Colic lymph node (tissue), 1 donor: Measurements from ENCODE around the genes ACER3 and OMP.

DNA sequence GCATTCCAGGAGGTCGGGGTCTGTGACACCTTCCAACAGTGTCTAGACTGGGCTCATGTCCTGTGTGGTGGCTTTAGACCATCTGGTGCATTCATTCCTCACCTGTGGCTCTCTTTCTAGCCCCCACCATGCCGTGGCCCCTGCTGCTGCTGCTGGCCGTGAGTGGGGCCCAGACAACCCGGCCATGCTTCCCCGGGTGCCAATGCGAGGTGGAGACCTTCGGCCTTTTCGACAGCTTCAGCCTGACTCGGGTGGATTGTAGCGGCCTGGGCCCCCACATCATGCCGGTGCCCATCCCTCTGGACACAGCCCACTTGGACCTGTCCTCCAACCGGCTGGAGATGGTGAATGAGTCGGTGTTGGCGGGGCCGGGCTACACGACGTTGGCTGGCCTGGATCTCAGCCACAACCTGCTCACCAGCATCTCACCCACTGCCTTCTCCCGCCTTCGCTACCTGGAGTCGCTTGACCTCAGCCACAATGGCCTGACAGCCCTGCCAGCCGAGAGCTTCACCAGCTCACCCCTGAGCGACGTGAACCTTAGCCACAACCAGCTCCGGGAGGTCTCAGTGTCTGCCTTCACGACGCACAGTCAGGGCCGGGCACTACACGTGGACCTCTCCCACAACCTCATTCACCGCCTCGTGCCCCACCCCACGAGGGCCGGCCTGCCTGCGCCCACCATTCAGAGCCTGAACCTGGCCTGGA is 12.5 kb downstream of the TSKU start:
- PRO-cap = no peak

DNA sequence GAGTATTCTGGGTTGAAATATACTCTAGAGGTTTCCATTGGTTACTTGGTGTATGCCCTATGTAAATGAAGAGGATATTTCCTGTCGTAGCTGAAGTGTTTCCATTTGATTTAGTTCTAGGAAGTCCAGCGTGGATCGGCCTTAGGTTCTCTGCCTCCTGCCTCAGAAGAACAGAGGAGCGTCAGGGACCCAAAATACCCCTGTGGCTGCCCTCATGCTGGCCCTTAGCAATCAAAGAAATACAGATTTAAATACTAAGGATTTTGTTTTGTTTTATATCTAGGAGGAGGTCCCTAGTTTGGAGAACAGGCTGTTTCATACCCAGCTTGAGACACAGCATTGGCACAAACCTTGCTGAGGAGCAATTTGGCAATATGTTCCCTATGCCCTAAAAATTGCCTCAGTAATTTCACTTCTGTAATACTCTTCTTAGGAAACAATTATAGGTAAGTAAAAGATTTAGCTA is 36.9 kb downstream of the TSKU start:
- PRO-cap = no peak

DNA sequence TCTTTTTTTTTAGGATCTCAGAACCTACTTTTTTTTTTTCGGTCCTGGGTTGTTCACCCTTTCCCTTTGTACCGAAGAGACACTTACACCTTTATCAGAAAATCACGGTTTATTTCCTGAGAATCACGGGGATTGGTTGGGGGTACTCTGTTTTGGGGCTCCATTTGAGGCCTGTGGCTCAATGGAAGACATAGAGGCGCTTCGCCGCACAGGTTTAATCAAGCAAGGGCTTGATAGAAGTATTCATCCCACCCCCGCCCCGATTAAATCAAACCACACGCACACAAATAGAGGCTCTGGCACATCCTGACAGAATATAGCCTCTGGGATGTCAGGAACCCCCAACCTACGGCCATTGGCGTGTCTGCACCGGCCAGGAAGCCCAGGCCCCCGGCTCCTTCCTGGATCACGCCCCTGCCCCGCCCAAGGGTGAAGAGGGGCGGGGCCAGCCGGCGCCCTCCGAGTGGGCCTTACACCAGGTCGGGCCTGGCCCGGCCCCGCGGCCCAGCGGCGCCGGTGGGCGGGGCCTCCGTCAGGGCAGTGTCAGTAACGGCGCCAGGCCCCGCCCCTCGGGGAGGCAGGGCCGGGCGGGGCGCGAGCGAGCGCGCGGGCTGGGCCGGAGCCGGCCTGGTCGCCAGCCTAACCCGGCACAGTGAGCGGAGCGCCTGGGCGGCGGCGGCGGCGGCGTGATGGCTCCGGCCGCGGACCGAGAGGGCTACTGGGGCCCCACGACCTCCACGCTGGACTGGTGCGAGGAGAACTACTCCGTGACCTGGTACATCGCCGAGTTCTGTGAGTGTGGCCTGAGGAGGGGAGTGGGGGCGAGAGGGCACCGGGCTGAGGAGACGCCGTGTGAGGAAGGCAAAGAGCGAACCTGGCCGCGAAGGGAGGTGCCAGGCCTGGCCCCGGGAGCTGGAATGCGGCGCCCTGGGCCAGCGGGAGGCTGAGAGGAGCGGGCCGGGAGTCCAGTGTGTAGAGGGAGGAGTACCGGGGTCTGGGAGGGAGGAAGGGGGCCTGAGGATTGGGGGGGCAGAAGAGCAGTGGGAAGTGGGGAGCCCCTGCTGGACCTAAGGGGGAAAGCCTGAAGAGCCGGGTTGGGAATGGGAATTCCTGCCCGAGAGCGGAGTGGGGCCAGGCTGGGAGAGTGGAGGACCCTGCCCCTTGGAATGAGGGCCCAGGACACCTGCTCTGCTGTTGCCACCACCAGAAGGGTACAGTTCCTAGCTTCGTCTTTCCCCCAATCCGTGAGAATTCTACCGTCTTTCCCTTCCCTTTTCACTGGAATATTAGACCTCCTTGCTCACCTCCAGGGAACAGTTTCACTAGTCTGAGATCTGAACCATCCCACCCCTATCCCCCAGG is at the start of gene ACER3:
ACER3 (plus strand) TSS at position 631 of the 1,362 bp plus-strand sequence.
- PRO-cap = bidirectional peak, plus-strand start at position 655 of the sequence, minus-strand start at position 400 of the sequence

DNA sequence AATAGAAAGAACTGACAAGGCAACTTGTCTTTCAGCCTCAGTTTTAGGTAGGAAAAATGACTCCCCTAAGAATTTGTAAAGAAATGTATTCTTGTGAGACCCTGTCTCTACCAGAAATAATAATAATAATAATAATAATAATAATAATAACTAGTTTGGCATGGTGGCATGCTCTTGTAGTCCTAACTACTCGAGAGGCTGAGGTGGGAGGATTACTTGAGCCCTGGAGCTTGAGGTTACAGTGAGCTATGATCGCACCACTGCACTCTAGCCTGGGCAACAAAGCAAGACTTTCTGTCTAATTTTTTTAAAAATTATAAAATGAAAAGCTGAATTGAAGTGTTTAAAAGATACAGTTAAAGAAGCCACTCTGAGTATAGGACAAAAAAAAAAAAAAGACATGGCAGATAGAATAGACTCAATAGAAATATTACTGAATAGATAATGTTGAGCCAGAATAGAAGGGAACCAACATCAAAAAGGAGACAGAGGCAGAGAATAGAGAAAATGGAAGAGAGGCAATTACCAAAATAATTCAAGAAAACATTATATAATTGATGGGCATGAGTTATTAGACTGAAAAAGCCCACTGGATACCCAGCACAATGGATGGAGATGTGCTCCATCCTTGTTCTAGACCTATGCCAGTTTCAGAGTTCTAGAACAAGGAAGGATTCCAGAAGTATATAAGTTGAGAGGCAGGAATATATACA is 24.0 kb upstream of the B3GNT6 start:
- PRO-cap = no peak

- PRO-cap = no peak
Observed at GRCh38 chr11:77049053-77049438, 14.8 kb downstream of the B3GNT6 start.

DNA sequence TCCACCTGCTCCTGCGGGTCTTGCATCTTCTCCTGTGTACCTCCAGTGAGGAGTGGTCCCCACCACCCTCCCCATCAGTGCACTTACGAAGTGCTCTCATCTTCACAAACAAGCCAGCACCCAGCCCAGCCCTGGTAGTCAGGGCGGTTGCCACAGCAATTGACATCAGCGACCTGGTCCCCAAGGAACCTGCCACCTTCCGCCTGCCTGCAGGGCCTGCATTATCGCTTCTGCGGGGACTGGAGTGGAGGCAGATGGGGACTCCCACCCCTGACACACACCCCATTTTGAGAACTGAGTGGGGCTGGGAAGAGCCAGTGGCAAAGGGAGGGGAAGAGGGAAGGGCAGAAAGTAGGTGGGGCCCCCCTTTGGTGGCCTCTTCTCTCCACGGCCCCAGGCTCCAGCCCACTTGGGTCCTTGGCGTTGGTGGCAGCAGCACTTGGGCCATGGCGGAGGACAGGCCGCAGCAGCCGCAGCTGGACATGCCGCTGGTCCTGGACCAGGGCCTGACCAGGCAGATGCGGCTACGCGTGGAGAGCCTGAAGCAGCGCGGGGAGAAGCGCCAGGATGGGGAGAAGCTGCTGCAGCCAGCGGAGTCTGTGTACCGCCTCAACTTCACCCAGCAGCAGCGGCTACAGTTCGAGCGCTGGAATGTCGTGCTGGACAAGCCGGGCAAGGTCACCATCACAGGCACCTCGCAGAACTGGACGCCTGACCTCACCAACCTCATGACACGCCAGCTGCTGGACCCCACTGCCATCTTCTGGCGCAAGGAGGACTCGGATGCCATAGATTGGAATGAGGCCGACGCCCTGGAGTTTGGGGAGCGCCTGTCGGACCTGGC is at the start of gene OMP:
OMP (plus strand) TSS at position 447 of the 844 bp plus-strand sequence.
- PRO-cap = no peak

GRCh38 chr11:77105304-77105805 is 2.7 kb downstream of the OMP start:
- PRO-cap = no peak

- PRO-cap = no peak
Observed at GRCh38 chr11:77137141-77137502, 9.1 kb downstream of the MYO7A start.

DNA sequence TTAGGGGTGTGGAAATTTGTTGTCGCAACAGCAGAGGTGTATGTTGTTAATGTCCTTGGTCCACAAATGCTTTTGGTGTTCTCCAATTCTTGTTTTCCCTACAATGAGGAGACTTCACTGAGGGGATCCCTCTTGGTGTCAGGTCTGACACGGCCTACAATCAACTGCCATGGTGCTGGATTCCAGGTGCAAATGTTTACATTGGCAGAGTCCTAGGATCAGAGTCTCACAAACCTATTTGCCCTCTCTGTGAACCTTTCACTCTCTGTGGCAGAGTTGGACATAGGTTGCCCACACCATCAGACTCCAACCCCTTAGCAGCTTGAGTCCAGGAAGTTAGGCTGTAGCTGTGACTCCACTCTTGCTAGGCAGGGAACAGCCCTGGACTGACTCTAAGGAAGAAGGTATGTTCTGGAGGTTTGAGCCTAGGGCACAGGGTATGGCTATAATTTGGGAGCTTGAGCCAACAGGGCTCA is 48.6 kb downstream of the GDPD4 start:
- PRO-cap = no peak

DNA sequence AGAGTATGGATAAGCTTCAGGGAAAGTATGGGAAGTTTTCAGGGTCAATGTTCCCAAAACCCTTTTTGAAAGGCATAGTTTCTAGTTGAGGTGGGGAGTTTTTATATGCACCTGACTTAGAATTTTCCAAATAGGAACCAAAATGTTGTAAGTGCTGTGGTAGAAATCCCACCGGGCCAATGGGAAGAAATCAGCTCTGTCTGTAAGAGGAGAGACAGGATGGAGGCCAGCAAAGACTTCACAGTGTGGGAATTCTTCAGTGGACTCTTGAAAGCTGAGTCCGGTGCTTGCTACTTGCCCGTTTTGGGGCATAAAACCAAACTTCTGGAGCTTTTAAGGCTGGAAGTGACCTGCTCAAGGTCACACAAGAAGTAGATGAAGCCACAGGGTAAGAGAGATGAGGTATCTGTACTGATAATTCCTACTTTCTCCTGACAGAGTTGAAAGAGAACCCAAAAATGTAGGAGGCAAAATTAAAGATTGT is 1.6 kb downstream of the PAK1 start:
- PRO-cap = no peak

- PRO-cap = no peak
Observed at GRCh38 chr11:77590335-77590701, 565 bp downstream of the AQP11 start.

GRCh38 chr11:77734799-77735461 is 85.6 kb downstream of the RSF1 start:
- PRO-cap = no peak

DNA sequence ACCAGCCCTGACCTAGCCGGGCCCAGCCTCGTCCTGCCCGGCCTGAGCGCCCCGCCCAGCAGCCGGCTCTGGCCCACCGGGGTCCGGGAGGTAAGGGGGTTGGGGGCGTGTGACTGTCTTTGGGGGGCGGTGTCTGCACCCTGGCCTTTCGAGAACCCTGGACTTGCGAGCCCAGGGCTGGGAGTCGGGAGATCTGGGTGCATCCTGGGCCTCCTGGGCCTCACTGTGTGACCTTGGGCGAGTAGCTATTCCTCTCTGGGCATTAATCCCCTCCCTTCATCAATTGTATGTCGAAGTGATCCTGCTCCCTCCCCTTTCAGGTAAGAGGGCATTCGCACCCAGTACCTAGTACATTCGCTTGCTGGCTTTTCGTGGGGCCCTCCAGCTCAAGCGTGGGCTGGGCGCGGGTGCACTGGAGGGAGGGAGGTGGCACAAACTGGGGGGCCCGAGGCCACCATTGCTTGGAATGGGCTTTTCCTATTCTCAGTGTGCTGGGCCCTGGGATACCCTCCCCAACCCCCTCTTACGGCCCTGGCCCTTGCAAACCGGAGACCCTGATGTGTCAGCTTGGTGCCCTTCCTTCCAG is 442 bp downstream of the USP35 start:
- PRO-cap = no peak

- PRO-cap = no peak
Observed at GRCh38 chr11:78229663-78230195, 41.0 kb downstream of the USP35 start.

- PRO-cap = no peak
Observed at GRCh38 chr11:78230428-78230870, 41.7 kb downstream of the USP35 start.

- PRO-cap = no peak
Observed at GRCh38 chr11:78318142-78319337, 99.1 kb downstream of the GAB2 start.

DNA sequence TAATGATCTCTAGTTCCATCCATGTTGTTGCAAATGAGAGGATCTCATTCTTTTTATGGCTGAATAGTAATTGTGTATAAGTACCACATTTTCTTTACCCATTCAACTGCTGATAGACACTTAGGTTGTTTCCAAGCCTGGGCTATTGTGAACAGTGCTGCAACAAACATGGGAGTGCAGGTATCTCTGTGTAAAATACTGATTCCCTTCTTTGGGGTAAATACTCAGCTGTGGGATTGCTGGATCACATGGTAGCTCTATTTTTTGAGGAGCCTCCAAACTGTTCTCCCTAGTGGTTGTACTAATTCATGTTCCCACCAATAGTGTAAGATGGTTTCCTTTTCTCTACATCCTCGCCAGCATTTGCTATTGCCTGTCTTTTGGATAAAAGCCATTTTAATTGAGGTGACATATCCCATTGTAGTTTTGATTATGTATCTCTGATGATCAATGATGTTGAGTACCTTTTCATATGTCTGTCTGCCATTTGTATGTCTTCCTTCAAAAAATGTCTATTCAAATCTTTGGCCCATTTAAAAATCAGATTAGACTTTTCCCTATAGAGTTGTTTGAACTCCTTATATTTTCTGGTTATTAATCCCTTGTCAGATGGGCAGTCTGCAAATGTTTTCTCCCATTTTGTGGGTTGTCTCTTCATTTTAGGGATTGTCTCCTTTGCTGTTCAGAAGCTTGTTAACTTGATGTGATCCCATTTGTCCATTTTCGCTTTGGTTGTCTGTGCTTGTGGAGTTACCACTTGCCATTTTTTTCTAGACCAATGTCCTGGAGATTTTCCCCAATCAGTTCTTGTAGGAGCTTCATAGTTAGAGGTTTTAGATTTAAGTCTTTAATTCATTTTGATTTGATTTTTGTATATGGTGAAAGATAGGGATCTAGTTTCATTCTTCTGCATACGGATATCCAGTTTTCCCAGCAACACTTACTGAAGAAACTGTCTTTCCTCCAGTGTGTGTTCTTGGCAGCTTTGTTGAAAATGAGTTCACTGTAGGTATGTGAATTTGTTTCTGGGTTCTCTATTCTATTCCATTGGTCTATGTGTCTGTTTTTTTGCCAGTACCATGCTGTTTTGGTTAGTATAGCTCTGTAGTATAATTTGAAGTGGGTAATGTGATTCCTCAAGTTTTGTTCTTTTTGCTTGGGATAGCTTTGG is 82.7 kb downstream of the GAB2 start:
- PRO-cap = no peak

DNA sequence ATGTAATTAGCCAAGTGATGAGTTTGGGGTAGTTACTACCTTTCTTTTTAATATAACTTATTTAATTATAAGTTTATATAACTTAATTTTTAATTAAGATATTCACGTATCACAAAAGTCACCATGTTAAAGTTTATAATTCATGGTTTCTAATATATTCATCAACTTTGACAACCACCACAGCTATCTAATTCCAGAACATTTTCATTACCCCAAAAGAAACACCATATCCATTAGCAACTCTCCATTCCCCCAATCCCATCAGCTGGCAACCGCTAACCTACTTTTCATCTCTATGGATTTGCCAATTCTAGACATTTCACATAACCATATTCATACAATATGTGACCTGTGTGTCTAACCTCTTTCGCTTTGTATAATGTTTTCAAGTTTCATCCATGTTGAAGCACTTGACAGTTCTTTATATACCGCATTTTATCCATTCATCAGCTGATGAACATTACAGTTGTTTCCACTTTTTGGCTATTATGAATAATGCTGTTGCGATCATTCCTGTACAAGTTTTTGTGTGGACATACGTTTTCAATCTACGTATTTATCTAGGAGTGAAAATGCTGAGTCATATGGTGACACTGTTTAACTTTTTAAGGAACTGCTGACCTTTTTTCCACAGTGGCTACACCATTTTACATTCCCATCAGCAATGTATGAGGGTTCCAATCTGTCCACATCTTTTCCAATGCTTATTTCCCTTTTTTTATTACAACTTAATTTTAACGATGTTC is 6.5 kb upstream of the GAB2 start:
- PRO-cap = no peak

DNA sequence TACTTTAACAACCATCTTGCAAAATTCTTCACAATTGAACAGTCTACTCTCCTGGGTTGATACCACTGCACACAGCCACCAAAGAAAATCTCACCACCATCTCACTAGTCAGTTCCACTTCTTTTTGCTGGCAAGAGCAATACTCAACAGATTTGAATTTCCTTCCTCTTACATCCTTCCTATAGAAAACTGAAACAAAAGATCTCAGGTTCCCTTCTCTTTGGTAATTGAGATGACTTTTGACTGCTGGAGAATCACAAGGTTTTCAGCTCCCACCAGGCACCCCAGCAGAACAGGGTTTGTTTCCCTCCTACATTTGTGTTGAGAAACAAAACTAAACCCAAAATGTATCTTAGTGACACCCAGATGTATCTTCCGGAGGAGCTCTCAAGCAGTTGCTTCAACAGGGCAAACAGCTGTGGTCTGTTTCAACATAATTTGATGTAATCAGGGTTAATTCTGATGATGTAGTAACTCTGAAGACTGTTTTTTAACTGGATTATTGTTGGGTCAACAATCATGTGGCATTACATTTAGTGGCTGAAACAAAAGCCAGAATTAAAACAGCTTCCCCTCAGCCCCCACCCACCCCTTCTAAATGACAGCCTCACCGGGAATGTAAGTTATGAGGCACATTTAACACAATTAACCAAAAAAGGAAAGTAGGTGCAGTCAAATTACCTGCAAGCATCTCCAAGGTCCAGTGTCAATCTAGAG is 7.2 kb upstream of the GAB2 start:
- PRO-cap = bidirectional peak, plus-strand start at position 230 of the sequence, minus-strand start at position 92 of the sequence

DNA sequence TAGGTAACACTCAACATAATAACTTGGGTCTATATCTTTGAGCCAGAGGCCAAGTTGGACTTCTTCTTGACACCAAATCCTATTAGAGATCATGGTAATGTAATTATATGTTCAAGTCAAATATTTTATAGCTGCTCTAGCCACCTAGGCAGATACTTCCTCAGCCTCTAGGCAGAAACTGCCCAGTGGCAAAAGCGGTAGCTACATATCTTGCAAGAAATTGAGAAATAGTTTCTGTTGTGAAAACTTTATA is 253.8 kb upstream of the NARS2 start:
- PRO-cap = no peak